ENCODE data around the genes SIRT2, FBXO27, LRFN1 and ZFP36.

- PRO-cap = no peak
Observed at GRCh38 chr19:38664313-38665290, 17.2 kb downstream of the ACTN4 start.

- PRO-cap = no peak
Observed at GRCh38 chr19:38722701-38723461, 21.4 kb downstream of the CAPN12 start.

GRCh38 chr19:38729405-38730546 is 14.5 kb downstream of the CAPN12 start:
- PRO-cap = no peak

DNA sequence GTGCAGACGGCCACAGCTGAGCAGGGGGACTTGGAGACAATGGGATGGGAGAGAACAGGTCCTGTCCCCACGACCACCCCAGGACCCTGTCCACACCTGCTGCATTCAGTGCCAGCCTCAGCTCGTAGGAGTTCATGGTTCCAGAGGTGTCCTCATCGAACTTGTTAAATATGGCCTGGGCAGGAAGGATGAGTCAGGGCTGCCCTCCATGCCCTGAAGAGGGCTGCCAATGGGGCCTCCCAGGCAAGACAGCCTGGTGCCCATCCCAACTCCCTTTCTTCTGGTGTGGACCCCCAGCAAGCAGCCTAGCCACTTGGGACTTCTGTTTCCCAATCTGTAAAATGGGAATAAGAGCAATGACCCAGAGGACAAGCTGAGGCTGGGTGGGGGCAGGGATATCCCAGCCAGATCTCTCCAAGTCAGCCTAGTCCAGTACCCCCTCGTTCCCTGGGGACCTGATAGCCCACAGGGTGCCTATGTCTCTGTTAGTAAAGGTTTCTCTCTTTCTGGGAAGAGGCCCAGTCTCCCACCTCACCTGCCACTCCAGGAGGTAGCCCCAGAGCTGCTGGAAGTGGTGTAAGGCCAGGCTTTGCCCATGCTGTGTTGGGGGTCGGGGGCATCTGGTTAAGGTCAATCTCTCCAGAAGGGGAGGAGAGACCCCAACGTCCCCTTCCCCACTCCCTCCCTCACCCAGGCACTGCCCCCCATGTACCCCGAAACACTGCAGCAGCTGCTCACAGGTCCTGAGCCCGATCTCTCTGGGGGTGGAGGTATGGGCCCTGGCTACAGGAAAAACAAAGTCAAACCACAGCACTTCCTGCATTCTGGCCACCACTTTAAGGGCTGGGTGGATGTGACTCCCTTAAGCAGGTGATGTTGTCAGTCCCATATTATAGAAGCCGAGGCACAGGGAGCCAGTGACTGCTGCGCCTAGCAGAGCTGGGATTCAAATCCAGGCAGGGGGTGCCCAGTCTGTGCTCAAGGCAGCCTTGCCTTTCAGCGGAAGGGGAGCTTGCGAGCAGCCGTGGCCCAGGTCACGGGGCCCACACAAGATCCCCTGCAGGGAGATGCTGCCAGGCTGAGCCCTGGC is 10.3 kb downstream of the CAPN12 start:
- PRO-cap = no peak

- PRO-cap = no peak
Observed at GRCh38 chr19:38737291-38737820, 6.9 kb downstream of the CAPN12 start.

DNA sequence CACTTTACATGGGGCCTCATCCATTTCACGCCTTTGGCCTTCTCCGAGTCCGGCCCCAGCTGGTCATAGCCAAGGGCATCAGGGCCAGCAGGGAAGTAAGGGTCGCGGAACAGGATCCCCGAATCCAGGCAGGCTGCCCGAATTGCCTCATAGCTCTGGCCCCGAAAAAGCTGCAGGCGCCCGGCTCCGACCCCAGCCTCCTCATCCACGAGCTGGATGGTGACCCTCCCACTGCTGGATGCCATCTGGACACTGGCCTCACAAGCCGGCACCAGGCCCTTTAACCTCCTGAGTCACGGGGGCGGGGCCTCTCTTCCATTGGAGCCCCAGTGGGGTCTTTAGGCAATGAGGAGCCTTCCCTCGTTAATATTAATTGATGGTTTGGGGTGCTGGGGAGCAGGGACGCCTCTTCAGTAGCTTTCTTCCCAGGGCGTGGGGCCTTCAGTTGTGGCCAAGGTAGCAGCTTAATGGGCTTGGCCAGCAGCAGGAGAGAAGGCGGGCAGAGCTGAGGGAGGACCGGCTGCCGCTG is 289 bp downstream of the CAPN12 start:
- PRO-cap = no peak

- PRO-cap = no peak
Observed at GRCh38 chr19:38799414-38799833, 10.4 kb downstream of the LGALS7B start.

DNA sequence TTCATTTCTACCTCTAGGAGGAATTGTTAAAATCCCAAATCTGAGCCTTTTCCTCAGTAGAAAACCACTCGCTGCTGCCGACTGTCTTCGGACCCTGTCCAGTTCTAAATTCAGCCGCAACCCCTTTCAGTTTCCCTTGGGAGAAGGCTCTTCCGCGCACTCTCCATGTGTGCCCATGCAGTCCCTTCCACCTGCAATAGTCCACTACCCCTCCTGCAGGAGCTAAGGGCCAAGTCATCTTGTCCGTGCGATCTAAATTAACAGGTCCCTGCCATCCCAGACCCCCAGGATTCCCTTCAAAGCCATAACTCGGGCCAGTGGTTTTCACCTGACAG is 921 bp upstream of the HNRNPL start:
- PRO-cap = no peak

DNA sequence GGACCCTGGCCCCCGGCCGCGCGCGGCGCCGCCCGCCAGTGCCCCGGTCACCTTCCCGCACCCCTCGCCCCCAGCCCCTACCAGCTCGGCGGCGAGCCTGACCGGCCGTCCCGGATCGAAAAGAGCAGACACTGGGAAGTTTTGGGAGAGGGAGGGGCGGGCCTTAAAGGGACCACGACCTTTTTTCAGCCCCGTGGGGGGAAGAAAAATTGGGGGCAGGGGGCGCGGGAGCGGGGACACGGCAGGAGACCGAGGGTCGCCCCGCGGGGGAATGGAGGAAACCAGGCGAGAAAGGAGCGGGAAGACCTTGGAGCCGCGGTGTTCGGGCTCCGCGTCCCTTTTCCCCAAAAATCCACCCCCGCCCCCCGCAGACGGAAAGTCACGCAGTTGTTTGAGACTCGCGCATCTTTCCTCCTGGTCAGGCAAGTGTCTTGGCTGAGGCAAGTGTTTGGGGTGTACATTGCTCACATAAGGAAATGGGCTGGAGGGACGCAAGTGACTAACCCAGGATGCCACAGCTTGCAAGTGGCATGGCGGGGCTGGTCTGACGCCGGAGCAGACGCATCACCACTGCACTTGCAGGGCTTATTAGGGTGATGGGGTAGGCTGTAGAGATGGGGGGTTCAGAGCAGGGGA is 2.5 kb upstream of the HNRNPL start:
- PRO-cap = unidirectional peak, minus-strand start at position 124 of the sequence; bidirectional peak, plus-strand start at position 531 of the sequence, minus-strand start at position 354 of the sequence

GRCh38 chr19:38894589-38895374 is 4.6 kb downstream of the SIRT2 start:
- PRO-cap = no peak

GRCh38 chr19:38899430-38900113 is at the start of gene SIRT2:
SIRT2 (minus strand) TSS chr19:38899618.
- PRO-cap = bidirectional peak, plus-strand start at chr19:38899970, minus-strand start at chr19:38899581

- PRO-cap = no peak
Observed at GRCh38 chr19:38949478-38950335, 19.0 kb downstream of the MRPS12 start.

DNA sequence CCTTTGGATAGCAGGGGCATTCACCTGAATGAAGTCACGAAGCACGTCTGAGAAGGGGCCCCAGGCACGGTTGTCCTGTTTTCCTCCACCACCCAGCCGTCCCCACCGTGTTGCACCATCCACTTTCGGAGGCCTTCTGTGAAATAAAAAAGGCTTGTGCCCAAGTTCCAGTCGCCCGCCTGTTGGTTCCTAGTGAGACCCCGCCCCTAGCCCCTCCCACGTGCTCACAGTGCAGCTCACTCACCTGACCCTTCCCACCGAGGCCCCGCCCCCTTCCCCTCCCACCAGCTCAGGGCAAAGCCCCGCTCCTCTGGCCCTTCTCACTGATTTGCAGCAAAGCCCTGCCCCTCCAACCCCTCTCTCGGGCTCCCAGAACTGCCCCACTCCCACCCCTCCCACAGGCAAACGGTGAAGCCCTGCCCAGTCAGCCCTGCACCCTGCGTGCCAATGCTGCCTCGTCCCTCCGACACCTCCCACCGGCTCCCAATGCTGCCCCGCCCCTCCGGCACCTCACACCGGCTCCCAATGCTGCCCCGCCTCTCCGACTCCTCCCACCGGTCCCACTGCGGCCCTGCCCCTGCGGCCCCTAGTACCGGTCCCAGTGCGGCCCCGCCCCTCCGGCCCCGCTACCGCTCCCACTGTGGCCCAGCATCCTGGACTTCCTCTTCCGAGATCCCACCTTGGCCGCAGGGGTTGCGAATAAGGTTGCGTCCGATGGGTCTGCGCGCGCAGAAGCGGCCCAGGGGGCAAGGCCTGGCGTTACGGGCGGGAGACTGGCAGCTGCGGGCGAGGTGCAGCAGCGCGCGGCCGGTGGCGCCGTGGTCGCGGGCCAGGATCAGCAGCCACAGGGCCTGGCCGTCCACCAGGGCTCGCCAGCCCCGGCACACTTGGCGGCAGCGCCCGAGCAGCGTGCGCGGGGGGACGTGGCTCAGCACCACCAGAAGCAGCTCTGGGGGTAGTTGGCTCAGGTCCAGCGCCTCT is 874 bp downstream of the FBXO27 start:
- PRO-cap = no peak

- PRO-cap = no peak
Observed at GRCh38 chr19:39032388-39032898, at the start of gene FBXO27. FBXO27 (minus strand) TSS chr19:39032549.

DNA sequence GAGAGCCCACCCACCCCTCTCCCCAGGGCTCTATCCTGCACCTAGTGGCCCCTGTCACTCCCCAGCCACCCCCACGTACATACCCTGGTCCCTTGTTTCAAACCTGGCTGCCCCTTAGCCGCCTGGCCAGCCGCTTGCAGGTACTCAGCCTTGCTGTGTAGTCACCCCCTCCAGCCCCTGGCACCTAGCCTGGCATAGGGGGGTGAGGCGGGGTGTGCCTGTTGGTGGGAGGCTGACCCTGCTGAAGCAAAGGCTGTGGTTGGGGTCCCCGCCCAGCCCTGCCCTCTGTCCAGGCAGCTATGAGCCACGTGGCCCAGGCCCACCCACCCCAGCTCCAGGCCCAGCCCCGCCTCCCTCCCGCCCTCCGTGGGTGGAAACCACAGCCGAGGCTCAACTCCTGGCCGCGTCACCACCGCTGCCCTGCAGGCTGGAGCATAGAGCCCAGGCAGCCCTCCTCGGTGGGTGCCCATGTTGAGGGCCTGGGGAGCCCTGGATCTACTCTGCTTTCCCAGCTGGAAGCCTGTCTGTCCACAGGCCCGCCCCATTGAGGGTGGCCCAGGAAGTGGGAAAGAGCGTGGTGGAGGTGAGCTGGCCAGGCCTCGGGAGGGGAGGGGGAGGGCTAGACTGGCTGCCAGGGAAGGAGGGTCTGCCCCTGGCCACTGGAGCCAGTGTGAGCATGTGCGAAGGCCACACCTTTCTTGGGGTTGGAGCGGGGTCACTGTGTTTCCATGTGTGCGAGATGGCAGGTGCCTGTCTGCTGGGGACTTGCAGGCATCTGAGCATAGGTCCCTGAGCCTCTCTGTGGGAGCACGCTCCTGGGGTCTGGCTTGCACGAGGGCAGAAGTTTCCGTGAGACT is 30.9 kb downstream of the PAK4 start:
- PRO-cap = no peak

GRCh38 chr19:39196582-39196861 is 242 bp upstream of the NCCRP1 start:
- PRO-cap = no peak

DNA sequence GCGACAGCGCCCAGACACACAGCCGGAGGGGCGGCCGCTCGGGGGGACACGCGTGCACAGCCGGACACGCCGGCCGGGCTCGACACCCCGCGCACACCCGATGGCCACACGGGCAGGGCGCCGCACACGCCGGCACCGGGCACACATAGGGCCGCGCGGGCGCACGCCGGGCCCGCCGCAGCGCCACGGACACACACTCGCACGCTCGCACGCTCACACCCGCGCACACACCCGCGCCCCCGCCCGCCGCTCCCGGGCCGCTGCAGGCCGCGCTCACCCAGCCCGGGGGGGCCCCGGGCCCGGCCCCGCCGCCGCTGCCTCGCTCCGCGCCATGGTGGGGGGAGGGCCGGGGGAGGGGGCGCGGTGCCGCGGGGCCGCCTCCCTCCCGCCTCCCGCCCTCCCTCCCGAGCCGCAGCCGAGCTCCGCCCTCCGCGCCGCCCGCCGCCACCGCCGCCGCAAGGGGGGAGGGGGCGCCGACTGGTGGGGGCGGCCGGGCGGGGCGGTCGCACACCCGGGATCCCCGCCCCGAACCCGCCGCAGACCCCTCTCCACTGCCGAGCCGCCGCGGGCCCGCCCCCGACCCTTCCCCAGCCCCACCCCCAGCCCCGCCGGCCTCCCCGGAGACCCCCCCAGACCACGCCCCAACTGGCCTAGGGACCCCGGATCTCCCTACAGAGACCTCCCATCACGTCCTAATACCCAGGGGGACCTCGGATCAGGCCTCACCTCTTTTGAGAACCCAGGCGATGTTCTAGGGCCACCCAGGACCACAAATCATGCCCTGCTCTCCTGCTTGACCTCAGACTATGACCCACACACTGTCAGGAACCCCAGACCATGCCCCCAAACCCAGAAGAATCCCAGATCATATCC is at the start of gene LRFN1:
TSS of gene LRFN1 (minus strand) at position 348 of the 873 bp plus-strand sequence.
- PRO-cap = no peak

DNA sequence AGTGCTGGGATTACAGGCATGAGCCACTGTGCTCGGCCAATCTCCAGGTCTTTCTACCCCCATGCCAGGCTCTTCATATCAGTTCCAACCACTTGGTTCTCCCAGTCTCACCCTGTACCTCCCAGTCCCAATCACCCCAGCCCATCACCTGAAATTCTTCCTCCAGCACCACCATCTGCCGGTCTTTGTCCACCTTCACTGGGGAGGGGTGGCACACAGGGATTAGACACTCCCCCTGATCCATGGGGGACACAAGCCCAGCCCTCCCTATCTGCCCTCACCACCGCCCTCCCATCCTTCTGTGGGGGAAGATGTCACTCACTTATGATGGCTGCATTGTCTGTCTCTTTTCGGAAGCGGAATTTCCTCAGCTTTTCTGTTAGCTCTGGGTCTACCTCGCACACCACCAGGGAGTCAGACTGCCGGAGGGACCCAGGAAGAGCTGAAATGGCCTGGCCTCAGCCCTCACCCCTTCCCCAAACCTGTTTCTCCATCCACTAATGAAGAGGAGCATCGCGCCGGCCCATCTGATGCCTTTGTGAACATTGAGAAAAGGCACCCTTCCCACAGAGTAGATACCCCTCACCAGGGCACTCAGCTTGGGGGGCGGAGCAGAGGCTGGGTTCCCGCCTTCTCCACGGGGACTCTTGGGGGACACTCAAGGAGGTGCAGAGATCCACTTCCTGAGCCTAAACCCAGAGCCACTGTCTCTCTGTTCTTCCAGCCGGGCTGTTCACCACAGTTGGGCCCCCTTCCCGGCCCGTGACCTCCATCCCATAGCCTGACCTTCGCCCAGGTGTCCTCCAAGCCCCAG is 523 bp downstream of the GMFG start:
- PRO-cap = no peak

- PRO-cap = no peak
Observed at GRCh38 chr19:39369521-39370141, 21.3 kb downstream of the PAF1 start.

GRCh38 chr19:39406028-39406964 is at the start of gene ZFP36:
ZFP36 (plus strand) TSS chr19:39406847.
- PRO-cap = unidirectional peak, minus-strand start at chr19:39406480; bidirectional peak, plus-strand start at chr19:39406847, minus-strand start at chr19:39406686